ENCODE results near the genes OGFOD2 and ARL6IP4.

- PRO-cap = no peak
These were observed 1.5 kb downstream of the DIABLO start for GRCh38 chr12:122224377-122224762.

GRCh38 chr12:122261083-122261678 is 5.1 kb downstream of the VPS33A start:
- PRO-cap = no peak

- PRO-cap = no peak
These were observed 687 bp downstream of the VPS33A start for GRCh38 chr12:122265363-122266250.

GRCh38 chr12:122363732-122364273 is 58.7 kb downstream of the CLIP1 start:
- PRO-cap = no peak

DNA sequence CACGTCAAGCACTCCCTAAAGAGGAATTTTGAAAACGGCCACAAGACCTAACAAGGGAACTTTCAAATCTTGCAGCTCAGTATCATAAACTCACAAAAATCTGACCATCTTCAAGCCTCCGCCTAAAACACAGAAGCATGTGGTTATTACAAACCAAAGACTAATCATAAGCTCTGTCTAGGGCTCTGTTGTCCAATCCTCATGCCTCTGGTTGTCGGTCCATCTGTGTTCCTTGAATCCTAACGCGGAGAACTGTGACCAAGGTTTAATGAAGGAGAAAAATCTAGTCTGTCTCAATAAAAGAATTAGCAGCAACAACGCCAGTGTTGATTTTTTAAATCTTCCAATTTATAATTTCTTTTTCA is 39.2 kb downstream of the CLIP1 start:
- PRO-cap = no peak

DNA sequence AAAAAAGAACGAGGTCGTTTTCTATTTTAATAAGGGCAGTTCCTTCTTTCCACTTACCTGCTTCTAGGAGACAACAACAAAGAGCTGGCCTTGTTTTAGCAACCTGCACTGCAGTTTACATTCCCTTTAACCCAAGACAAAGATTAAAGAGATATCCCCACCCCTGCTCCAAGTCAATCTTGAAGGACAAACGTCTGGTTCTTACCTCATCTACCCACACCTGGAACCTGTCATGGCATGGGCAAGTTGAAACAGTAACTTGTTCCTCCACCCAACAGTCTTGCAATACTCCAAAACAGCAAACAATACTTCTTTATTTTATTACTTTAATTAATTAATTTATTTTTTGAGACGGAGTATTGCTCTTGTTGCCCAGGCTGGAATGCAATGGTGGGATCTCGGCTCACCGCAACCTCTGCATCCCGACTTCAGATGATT is 32.7 kb downstream of the ZCCHC8 start:
- PRO-cap = no peak

DNA sequence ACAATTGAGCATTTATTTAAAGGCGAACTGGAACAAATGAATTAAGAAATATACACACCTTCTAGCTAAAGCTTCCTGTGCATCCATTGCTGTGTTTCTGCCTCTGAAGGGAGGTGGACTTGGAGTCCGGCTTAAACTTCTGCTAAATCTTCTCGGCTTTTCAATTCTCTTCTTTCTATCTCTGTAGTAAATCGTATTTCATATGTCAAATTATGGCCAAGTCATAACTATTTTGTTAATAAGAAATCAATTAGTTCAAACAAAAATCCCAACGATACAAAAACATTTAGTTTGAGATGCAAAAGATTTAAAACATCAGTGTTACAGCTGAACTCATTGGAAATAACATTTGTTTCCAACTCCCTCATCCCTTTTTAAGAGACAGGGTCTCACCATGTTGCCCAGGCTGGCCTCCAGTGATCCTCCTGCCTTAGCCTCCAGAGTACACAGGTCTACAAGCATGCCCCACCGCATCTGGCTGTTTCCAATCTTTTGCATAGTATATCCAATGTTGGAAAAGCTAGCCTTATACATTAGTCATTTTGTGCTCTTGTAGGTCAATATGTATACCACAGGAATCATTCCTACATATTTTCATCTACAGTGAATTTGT is 11.6 kb downstream of the RSRC2 start:
- PRO-cap = no peak

DNA sequence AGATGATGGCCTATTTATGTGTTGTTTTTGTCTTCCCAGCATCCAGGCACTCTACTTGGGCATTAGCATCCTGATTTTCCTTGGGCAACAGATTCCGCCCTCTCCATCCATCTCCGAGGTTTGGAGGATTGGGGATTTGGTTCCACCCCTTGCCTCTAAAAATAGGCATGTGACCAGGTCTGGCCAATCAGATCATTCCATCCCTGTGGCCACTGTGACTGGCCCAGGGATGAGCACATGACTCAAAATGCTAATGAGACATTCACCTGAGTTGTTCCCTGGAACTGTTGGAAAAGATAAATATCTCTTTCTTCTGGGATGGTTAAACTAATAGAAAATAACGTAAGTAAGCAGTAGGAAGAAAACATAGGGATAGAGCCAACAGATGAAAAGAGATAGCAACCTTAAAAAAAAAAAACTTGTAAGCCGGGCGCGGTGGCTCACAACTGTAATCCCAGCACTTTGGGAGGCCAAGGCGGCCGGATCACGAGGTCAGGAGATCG is 2.6 kb upstream of the DENR start:
- PRO-cap = no peak

DNA sequence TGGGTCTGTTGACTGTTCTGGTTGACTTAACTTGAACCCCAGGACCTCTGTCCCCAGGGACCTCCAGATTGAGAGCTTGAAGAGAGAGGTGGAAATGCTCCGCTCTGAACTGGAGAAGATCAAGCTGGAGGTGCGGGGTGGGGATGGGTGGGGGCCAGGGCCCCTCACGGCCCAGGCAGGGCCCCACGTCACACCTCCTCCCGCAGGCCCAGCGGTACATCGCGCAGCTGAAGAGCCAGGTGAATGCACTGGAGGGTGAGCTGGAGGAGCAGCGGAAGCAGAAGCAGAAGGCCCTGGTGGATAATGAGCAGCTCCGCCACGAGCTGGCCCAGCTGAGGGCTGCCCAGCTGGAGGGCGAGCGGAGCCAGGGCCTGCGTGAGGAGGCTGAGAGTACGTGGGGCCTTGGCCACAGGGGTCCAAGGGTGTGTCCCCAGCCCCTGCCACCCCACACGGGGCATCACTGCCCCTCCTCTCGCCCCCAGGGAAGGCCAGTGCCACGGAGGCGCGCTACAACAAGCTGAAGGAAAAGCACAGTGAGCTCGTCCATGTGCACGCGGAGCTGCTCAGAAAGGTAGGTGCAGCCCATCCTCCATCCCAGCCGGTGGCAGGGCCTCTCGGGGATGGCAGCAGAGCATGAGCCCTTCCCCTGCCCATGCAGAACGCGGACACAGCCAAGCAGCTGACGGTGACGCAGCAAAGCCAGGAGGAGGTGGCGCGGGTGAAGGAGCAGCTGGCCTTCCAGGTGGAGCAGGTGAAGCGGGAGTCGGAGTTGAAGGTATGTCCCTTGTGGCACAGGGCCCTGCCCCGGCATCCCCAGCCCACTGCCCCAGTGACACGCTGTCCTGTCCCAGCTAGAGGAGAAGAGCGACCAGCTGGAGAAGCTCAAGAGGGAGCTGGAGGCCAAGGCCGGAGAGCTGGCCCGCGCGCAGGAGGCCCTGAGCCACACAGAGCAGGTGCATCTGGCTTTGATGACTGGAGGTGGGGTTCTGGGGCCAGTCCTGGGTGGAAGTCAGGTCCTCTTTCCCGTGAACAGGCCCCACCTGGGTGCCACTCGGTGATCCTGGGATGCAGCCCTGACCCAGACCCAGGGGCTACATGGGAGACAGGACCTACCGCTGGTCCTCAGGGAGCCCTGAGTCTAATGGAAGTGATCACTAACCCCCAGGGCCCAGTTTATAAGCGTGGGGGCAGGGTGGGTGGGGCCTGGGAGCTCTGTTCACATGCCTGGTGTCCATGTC is 20.9 kb downstream of the HIP1R start:
- PRO-cap = no peak

GRCh38 chr12:122870599-122871711 is 25.0 kb downstream of the VPS37B start:
- PRO-cap = no peak

DNA sequence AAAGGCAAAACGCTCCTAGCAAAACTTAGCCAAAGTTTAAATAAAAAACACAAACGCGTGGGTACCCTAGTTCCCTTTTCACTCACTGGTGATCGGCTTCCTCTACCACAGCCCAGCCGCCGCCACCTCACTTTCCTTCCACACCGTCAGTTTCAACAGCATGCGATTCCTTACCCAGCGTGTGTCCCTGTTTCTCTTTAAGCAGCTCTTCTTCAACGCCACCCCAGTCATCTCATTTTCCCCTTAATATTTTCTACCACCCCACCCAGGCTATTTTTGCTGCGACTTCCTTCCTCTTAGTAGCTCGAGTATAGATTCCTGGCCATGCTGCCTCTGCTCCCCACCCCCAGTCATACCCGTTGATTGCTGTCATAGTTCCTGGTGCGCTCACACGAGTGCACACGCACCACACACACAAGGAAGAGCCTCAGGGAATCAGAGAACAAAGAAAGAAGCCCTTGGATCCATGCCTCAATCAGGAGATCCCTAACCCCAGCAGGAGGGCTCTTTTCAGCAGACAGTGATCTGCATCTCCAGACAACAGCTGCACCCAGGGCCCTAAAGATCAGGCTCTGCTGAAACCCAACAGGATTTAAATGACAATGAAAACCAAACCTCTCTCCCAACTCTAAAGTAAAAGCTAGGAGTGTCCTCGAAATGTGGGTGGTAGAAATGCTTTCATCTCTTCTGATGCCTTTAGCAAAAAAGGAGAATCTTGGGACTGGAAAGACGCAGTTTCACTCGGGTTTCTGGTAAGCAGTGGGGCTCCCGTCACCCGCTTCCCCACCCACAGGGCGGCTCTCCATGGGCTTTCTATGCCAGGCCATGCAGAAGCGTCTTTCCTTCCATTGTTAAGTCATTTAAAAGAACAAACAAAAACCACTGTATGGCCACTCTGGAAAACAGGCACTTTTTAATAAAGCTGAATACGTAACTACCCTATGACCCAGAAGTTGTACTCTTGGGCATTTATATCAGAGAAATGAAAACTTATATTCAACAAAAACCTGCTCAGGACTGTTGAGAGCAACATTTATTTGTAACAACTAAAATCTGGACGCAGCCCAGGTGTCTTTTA is 23.8 kb downstream of the VPS37B start:
- PRO-cap = unidirectional peak, minus-strand start at position 223 of the sequence

DNA sequence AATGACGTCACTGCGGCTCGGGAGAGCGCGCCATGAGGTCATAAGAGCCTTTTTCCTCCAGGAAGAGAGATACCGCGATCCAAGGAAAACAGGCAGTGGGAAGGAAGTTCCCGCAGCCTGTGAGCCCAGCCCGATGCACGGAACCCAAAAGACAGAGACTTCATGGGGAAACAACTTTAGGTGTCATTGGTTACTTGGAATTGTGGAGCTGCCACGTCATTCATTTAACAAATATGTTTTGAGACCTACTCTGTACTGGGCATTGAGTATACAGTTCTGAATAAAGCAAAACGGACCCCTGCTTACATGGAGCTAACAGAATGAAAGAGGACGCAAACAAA is 364 bp upstream of the VPS37B start:
- PRO-cap = no peak

DNA sequence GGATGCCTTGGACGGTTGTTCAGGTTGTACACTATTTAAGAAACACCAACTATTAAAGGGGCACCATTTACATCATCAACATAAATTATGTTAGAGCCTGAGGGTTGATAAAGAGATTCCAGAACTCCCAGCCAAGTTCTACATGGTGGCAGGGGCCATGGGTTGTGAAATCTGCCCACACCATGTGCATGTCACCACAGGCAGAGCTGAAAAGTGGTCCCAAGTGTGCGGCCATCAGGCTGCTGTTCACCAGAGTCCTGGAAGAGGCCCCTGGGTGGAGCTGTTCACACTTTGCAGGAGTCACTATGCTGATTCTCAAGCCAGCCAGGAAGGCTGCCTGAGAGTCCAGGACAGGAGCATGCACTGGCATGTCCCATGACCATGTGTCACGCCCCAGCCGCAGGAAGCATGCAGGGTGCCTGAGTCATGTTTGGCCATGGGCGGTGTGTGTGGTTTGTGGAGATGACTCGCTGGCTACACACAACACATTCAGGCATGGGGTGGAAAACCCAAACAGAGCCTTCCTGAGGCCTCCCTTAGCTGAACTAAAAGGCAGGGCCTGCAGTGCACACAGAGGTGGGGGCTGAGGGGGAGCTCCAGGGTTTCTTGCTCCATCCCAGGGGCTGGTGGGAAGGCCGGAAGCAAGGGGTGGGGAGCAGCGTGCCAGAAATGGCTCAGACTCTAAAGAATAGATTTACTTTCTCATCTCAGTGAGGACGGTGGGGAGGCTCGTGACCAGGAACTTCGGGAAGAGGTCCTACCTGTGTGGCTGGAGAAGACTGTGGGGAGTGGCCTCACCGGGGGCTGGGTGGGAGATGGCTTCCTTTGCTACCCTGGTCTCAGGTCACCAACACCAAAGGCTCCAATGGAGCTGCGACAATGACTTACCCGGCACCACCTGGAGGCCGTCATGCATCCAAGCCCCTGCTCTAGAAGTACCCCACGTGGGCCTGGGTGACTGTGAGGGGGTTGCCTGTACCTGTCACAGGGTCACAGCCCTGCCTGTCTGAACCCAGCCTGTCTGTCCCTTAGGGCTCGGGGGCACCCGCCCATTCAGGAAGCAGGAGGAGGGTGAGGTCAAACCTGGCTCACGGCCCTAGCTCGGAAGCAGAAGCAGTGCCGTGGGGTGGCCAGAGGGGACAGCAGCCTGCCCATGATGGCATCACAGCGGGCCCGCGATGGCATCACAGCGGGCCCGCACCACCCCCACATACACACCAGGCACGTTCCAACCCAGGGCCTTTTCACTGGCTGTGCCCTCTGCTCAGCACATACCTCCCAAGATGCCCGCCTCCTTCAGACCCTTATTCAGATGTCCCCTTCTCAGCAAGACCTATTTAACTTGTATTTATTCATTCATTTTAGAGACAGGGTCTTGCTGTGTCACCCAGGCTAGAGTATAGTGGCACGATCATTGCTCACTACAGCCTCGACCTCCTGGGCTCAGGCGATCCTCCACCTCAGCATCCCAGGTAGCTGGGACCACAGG is 19.1 kb downstream of the ABCB9 start:
- PRO-cap = unidirectional peak, plus-strand start at position 1,116 of the sequence

DNA sequence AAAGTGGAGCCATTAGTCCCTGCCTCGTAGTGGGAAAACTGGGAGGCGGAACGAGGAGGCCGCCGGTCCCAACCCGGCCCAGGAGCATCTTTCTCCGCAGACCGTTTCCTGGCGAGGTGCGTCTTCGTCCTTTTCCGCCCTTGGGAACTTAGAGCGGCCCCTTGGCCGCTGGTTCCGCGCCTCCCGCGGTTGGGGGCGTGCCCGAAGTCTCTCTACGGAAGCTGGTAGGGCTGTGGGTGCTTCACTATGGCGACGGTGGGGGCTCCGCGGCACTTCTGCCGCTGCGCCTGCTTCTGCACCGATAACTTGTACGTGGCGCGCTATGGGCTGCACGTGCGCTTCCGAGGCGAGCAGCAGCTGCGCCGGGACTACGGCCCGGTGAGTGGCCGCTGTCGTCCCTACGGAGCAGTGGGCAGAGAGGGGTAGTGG is at the start of gene OGFOD2:
Gene OGFOD2 (plus strand): TSS at position 239 of the 429 bp plus-strand sequence.
- PRO-cap = bidirectional peak, plus-strand start at position 247 of the sequence, minus-strand start at position 142 of the sequence

- PRO-cap = unidirectional peak, plus-strand start at chr12:122980703
These were observed at the start of gene ARL6IP4 for GRCh38 chr12:122980122-122981032. Gene ARL6IP4 (plus strand): TSS chr12:122980681.

DNA sequence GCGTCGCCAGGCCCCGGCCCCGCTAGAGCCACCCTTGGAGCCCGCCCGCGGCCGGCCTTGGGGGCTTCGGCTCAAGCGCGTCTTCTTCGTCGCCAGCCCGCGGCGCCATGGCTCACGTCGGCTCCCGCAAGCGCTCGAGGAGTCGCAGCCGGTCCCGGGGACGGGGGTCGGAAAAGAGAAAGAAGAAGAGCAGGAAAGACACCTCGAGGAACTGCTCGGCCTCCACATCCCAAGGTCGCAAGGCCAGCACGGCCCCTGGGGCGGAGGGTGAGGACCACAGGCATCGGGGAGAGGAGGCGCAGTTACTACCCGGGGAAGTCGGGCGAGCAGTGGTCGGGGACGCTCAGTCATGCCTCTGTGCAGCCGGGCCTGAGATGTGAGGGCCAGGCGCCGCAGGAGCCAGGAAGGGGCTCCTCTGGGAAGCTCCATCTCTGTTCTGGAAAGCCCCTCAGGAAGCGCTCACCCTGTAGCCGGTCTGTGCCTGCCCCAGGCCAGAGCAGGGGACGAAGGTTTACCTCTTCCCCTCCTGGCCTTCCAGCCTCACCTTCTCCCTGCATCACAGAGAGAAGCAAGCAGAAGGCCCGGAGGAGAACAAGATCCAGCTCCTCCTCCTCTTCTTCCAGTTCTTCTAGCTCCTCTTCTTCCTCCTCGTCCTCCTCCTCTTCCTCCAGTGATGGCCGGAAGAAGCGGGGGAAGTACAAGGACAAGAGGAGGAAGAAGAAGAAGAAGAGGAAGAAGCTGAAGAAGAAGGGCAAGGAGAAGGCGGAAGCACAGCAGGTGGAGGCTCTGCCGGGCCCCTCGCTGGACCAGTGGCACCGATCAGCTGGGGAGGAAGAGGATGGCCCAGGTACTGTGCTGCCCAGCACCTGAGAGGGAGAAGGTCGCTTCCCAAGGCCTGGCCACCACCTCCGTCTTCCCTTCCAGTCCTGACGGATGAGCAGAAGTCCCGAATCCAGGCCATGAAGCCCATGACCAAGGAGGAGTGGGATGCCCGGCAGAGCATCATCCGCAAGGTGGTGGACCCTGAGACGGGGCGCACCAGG is 873 bp downstream of the ARL6IP4 start:
- PRO-cap = no peak

DNA sequence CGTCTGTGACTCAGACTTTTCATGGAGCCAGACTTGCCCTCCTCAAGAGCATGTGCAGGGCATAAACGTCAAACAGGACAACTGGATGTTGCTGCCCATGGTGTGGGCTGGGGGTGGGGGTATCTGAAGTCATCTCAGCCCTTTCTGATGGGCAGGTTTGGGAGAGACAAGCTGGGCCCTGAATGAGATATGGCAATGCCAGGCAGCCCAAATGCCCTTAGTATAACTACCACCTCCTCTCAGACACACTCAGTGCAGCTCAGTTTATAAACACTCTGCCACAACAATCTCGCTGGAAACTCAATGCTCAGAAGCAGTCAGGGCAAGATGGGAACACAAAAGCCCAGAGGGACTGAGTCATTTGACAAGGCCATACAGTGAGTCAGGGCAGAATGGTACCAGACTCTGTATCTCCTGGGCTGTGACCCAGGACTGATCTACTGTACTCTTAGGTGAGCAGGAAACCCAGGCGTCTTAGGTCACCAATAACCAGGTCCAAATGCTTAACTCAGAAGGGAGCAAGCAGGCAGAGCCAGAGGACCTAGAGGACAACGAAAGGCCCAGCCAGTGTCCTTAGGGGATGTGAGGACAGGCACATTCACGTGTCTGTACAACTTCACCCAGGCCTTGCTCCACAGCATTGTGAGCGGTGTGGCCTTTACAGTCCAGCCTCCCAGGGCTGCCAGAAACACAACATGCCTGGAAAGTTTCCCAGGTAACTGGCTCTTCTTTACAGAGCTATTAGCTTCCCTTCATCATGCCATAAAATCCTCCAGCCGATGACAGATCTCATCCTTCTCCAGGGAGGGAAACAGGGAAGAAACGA is 69.8 kb downstream of the ARL6IP4 start:
- PRO-cap = no peak

DNA sequence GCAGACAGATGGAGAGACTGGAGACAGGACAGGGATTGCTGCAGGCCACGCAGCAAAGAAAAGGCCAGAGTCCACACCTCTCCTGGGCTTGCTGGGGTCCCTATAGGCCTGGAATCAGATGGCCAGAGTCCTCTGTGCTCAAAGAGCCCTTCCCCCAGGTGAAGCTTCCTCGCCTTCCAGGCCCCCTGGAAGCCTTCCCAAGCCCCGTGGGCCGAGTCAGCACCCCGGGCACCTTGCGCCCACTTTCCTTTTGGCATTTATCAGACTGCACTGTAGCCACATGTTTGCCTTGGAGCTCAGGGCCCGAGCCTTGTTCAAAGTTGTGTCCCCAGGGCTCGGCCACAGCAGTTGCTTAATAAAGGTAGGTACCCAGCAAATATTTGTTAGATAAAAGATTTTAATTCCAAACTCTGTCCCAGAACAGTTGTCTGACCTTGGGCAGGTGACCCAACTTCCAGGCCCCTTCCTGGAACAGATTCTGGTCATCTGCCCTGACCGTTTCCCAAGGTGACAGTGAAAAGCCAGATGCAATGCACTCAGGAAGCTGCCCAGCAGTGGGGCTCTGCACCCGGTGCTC is 81.4 kb downstream of the PITPNM2 start:
- PRO-cap = no peak

- PRO-cap = no peak
These were observed 30.2 kb downstream of the PITPNM2 start for GRCh38 chr12:123120423-123121405.

DNA sequence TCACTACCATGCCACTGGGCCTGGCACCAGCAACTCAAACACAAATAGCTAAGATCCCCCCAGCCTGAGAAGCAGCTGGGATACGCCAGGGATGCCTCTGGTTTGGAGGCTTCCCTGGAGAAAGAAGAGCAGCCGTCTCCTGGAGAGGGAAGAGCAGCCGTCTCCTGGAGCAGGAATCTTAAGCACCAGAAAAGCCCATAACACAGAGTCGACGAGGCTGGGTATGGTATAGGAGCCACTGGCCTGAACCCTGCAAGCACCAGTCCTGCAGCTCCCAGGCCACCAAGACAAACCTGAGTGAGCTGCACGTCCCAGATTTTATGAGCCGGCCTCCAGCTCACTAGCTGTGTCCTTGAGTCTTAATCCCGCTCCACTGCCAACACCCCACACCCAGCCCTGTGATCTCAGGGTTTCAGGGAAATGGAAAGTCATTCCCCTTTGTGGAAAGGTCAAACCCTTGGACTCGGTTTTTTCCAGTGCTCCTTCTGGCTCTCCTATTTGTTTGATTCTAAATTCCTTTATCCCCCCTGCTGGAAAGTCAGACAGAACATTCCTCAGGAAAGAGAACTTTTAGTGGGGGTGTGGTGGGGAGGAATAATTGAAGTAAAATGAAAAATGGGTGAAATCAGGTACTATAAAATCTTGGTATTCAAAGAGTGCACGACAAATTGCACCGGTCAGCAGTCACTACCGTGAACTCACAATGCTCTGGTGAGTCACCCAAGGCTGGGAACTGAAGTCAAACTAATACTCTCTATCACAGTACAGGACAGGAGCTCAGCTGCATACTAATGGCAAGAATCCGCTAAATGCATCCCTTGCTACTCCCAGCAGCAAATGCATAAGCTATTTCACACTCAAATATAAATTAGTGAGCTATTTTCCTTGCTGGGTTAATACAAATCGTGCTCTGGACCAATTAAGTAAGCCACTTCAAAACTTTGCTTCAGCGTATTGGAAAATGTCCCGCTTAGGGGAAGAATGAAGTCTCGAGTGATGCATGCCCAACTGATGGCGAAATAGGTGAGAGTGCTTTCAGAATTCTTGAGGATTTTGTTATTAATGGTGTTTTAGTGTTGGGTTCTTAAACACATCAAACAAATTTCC is 9.1 kb downstream of the PITPNM2 start:
- PRO-cap = no peak